ENCODE data around the genes DPP10, EN1 and MARCO.

GRCh38 chr2:113202041-113202898 is 28.5 kb downstream of the PSD4 start:
- PRO-cap: no peak
- RAMPAGE, long total RNA, 3 experiments: no peak in any of the 3 experiments

DNA sequence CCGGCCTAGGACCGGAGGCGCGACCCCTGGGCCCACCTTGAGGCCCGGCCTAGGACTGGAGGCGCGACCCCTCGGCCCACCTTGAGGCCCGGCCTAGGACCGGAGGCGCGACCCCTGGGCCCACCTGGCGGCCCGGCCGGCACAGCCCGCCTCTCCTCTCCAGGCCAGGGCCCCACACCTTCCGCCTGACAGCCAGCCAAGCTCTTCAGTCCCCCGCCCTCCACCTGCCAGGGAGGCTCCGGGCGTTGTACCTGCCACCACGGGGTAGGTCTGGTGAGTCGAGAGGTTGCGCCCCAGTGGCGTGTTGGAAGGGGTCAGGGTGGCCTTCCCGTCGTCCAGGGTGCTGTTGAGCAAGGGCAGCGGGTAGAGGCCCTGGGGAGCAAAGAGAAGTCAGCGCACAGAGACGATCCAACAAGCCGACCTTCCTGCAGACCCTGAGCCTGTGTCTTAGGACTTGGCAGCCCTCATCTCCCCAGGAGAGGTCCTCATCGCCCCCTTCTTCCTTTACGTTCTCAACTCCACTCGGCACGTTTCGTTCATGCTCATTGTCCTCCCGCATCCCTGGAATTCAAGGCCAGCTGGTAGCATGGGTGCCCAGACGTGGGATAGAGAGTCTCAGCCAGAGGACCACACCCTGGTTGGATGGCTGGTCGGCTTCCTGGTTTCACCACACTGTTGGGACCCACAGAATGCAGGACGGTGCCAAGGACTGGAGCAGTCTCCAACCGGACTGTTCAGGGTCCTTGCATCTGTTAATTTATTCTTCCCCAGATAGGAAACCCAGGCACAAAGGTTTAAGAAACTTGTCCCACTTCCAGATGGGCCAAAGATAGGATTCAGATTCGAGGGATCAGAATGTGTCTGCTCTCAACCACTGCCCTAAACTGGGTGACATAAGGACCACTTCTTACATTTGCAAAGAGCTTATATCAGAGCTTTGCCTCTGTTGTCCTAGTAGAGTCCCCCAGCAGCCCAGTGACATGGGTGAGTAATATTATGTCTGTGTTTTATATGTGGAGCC is 42.1 kb downstream of the PAX8 start:
- PRO-cap: no peak
- RAMPAGE, long total RNA, 3 experiments: start-site peak on the minus strand in 2 of 3 experiments, centred at positions 540 to 597 of the sequence, 18 to 19 reads per replicate

DNA sequence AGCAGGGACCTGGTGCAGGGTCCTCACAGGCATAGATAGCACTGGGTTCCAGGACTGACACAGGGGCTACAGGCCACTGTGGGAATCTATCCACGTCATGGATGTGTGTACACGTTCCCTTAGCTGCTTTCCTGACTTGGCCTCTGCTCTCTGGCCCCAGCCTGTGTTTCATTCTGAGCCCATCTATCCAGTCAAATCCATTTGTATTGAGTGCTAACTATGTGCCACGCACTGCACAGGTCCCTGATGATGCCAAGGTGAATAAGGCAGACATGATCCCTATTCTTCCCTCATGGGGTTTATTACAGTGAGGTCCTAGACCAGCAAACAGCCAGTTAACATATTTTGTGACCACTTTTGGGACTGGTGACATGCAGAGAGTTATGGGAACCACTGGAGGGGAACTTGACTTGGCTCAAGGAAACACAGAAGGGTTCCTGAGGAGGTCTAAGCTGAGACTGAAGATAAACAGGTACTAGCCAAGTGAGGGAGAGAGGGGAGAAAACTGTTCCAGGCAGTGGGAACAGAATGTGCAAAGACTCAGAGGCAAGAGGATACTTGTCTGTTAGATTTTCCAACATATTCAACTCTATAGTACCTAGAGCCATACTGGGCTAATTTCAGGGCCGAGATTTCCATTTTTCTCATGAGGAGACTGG is 31.1 kb downstream of the PAX8 start:
- PRO-cap: no peak
- RAMPAGE, long total RNA, 3 experiments: no peak in any of the 3 experiments

DNA sequence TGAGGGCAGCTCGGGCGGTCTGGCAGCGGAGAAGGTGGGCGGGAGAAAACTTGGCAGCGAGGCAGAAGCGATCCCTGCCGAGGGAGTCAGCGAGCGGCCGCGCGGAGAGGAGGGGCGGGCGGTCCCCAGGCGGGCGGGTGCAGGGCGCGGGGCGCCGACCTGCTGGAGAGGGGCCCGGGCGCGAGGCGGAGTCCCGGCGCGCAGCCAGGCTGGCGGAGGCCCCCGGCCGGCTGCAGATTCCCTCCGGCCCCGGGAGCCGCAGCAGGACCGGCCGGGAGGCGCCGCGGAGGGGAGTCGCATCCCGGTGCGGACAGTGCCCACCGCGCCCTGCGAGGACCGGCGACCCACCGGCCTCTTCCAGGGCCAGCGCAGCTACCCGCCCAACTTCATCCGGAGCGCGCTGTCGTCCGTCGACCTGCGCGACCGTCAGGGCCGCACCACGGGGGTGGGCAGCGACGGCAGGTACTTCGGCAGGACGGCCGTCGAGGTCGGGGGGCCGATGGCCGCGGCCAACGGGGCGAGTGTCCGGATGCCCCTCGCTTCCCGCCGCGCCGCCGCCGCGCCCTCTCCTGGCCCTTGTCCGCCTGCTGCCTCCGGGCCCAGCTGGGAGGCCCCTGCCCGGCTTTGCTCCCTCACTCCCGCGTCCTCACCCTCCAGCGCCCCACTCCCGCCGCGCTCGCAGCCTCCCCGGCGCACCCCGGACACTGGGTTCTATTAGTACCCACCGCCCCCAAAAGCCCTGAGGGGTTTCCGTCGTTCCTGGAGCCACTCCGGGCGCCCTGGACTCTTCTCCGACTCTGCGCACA is 43.4 kb downstream of the FOXD4L1 start:
- PRO-cap: bidirectional peak, plus-strand start at position 142 of the sequence, minus-strand start outside the sequence
- RAMPAGE, long total RNA, 3 experiments: no peak in any of the 3 experiments

- PRO-cap: no peak
- RAMPAGE, long total RNA, 3 experiments: no peak in any of the 3 experiments
Observed at GRCh38 chr2:113551489-113551998, 53.1 kb downstream of the FOXD4L1 start.

DNA sequence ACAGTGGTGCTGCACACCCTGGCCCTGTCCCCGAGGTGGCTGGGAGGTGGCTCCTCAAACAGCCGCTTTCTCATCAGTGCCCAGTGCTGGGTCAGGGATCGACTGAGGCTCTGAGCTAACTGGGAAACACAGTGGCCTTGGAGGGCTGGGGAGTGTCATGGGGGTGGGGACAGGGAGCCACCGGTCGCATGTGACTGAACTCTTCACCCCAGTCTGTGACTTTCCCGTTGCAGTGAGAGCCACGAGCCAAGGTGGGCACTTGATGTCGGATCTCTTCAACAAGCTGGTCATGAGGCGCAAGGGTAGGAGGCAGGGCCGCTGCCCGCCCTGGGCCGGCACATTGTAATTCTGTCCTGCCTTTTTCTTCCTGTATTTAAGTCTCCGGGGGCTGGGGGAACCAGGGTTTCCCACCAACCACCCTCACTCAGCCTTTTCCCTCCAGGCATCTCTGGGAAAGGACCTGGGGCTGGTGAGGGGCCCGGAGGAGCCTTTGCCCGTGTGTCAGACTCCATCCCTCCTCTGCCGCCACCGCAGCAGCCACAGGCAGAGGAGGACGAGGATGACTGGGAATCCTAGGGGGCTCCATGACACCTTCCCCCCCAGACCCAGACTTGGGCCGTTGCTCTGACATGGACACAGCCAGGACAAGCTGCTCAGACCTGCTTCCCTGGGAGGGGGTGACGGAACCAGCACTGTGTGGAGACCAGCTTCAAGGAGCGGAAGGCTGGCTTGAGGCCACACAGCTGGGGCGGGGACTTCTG is 28.7 kb upstream of the RABL2A start:
- PRO-cap: no peak
- RAMPAGE, long total RNA, 3 experiments: no peak in any of the 3 experiments

- PRO-cap: no peak
- RAMPAGE, long total RNA, 3 experiments: no peak in any of the 3 experiments
Observed at GRCh38 chr2:113655828-113656554, 28.9 kb downstream of the RABL2A start.

GRCh38 chr2:113700062-113700759 is 56.2 kb downstream of the SLC35F5 start:
- PRO-cap: no peak
- RAMPAGE, long total RNA, 3 experiments: no peak in any of the 3 experiments

GRCh38 chr2:114442587-114442816 is at the start of gene DPP10:
DPP10 (plus strand) TSS chr2:114442641.
- PRO-cap: no peak
- RAMPAGE, long total RNA, 3 experiments: no peak in any of the 3 experiments

GRCh38 chr2:114543279-114543677 is 100.8 kb downstream of the DPP10 start:
- PRO-cap: no peak
- RAMPAGE, long total RNA, 3 experiments: no peak in any of the 3 experiments

DNA sequence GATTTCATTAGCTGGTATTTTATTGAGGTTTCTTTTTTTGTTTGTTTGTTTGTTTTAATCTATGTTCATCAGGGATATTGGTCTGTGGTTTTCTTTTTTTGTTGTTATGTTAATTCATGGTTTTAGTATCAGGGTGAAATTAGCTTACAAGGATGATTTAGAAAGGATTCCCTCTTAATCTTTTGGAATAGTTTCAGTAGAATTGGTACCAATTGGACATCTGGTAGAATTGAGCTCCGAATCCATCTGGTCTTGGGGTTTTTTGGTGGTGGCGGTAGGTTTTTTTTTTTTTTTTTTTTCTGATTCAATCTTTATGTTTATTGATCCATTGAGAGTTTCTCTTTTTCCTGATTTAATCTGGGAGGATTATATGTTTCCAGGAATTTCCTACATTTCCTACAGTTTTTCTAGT is 1538.2 kb downstream of the DPP10 start:
- PRO-cap: no peak
- RAMPAGE, long total RNA, 3 experiments: no peak in any of the 3 experiments

DNA sequence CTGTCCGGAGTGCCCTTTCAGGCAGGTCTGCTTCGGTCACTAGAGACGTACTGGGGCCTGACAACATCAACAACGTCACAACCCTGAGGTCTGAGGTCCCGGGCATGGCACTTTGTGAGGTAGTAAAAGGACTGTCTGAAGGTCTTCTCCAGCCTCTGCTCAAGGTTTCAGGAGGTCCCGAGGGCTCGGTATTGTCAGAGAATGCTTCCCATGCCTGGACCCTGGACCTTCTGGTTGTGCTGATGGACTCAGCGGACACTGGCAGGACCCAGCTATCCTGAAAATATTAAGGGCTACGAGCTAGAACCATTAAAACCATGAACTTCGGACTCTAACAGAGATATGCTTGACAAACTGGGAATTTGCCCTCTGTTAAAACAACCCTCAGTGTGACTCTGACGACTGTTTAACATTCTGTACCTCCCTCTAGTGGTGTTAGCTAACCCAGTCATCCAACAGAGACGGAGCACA is 96.6 kb downstream of the CCDC93 start:
- PRO-cap: no peak
- RAMPAGE, long total RNA, 3 experiments: no peak in any of the 3 experiments

DNA sequence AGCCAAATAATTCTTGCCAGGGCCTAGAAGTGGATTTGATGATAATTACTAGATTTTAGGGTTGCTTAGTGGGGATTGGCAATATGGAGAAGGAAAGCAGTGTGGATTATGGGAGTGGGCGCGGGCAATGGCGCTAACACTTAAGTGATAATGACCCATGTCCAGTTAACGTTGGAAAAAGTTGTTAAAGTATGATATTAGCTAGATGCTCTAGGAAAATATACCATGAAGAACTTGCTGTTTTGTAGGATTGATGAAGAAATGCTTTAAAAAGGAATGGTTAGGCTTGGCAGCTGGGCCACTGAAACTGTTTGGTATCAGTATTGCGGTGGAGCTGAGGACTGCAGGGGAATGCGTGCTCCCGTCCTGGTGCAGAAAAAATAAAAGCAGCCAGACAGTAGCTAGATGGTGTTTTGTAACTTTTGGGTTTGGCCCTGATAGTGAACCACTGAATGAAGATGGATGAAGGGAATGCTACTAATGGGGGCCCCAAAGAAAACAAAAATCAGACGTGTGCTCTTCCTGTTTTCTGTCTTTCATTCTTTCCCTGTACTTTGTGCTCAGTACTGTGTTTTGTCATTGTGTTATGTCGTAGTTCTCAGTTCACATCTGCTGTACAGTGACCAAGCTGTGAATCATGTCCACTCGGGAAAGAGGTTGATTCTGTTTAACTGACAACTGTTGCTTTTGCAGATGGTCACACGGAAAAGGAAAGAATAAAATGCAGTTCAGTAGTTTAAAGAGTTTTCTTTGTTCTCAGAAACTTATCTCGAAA is 999 bp downstream of the INSIG2 start:
- PRO-cap: no peak
- RAMPAGE, long total RNA, 3 experiments: no peak in any of the 3 experiments

GRCh38 chr2:118224955-118225326 is 136.7 kb downstream of the INSIG2 start:
- PRO-cap: no peak
- RAMPAGE, long total RNA, 3 experiments: no peak in any of the 3 experiments

- PRO-cap: no peak
- RAMPAGE, long total RNA, 3 experiments: no peak in any of the 3 experiments
Observed at GRCh38 chr2:118834913-118835798, 12.3 kb downstream of the EN1 start.

DNA sequence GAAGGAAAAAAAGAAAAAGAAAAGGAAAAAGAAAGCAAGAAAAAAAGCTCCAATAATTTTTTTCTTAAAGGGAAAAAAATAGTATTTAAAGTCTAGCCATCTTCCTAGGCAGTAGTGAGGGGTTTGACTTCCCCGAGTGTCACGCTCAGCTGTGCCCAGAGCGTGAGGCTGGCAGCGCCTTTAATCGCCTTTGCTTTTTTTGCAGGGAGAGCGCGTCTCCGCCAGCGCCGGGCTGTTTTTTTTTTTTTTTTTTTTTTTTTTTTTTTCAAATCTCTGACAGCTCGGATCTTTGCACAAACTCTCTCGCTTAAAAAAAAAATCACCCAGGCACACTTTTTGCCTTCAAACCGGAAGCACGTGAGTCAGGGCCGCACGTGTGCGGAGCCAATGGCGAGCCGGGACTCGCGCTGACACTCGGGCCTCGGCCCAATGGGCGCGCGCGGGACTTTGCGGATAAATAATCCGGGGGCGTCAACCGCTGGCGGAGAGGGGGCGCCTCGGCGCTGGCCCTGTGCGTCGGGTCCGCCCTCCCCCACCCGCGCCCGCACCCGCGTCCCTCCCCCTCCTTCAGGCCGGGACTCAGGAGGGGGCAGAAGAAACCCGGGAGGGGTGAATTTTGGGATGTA is at the start of gene EN1:
Gene EN1, minus strand, starts transcription at position 157 of the 626 bp plus-strand sequence.
- PRO-cap: bidirectional peak, plus-strand start at position 484 of the sequence, minus-strand start at position 309 of the sequence
- RAMPAGE, long total RNA, 3 experiments: start-site peak on the minus strand in 1 of 3 experiments, centred at position 190 of the sequence, 11 reads per replicate

- PRO-cap: no peak
- RAMPAGE, long total RNA, 3 experiments: start-site peak on the plus strand in 3 of 3 experiments, at chr2:118942187-118942324 at its widest, 24 to 178 reads per replicate
Observed at GRCh38 chr2:118941789-118942462, at the start of gene MARCO. MARCO (plus strand) TSS chr2:118942194.

DNA sequence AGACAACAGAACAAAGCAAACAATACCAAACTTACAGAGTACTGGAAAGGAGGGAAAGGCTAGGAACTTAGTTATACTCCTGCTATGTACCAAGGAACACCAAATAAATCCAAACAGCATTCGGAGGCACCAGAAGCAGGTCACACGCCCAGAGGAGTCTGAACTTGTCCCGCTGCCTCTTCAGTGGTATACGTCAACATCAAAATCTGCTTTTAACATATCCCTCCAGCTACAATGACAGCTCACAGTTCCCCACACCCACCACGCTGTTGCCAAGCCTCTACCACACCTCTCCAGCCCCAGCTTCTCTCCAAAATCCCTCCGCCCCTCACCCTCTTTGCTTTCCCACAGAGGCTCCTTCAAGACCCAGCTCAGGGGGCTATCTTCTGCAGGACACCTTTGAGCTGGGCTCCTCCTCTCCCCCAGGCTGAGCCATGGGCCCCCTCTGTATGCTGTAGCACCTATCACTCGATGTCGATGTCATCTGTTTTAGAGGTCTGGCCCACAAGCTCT is 17.3 kb downstream of the C2orf76 start:
- PRO-cap: no peak
- RAMPAGE, long total RNA, 3 experiments: no peak in any of the 3 experiments

DNA sequence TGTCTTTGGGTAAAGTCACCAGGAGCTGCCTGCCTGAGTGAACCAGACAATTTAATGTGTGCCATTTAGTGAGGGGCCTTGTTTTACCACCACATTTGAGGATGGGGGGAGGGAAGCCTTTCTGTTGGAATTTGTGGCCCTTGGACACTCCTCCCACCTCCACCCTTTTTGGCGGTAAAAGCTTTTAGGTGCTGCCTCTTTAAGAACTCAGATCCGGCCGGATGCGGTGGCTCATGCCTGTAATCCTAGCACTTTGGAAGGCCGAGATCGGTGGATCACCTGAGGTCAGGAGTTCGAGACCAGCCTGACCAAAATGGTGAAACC is 1.1 kb upstream of the TMEM37 start:
- PRO-cap: no peak
- RAMPAGE, long total RNA, 3 experiments: no peak in any of the 3 experiments

GRCh38 chr2:119464779-119465372 is 33.2 kb downstream of the TMEM37 start:
- PRO-cap: no peak
- RAMPAGE, long total RNA, 3 experiments: no peak in any of the 3 experiments

All from subcutaneous adipose tissue (tissue), 3 donors.